ENCODE results near the gene VPS13C.

- PRO-cap = no peak
- RRBS = no CpG with 5 or more reads among the region's 4 CpGs
These were observed 46.8 kb downstream of the ANXA2 start for GRCh38 chr15:60350970-60351447.

GRCh38 chr15:60356633-60357500 is 40.9 kb downstream of the ANXA2 start:
- PRO-cap = no peak
- RRBS = no CpG with 5 or more reads among the region's 7 CpGs

- PRO-cap = no peak
- RRBS = no CpG with 5 or more reads among the region's 4 CpGs
These were observed 35.1 kb downstream of the ANXA2 start for GRCh38 chr15:60362529-60363285.

GRCh38 chr15:60372615-60373105 is 25.1 kb downstream of the ANXA2 start:
- PRO-cap = no peak
- RRBS = no CpG with 5 or more reads among the region's 1 CpG

GRCh38 chr15:60386896-60387468 is 10.8 kb downstream of the ANXA2 start:
- PRO-cap = no peak
- RRBS = no CpG with 5 or more reads among the region's 6 CpGs

DNA sequence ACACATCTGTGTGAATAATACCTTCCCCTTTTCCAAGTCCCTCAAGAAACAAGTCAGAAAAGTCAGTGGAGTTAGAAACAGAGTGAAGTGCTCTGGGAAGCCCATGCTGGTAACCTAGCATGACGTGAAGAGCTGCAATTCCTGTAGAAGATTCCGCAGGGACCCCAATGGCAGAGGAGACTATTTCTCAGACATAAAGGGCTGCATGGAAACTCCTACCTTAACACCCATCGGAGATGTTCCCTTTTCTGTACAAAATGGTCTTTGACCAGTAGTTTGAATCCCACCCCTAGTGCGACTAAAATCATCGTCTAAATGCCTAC is 16.5 kb upstream of the ICE2 start:
- PRO-cap = no peak
- RRBS = no CpG with 5 or more reads among the region's 5 CpGs

- PRO-cap = no peak
- RRBS = no CpG with 5 or more reads among the region's 3 CpGs
These were observed 48.9 kb upstream of the ICE2 start for GRCh38 chr15:60527643-60528391.

DNA sequence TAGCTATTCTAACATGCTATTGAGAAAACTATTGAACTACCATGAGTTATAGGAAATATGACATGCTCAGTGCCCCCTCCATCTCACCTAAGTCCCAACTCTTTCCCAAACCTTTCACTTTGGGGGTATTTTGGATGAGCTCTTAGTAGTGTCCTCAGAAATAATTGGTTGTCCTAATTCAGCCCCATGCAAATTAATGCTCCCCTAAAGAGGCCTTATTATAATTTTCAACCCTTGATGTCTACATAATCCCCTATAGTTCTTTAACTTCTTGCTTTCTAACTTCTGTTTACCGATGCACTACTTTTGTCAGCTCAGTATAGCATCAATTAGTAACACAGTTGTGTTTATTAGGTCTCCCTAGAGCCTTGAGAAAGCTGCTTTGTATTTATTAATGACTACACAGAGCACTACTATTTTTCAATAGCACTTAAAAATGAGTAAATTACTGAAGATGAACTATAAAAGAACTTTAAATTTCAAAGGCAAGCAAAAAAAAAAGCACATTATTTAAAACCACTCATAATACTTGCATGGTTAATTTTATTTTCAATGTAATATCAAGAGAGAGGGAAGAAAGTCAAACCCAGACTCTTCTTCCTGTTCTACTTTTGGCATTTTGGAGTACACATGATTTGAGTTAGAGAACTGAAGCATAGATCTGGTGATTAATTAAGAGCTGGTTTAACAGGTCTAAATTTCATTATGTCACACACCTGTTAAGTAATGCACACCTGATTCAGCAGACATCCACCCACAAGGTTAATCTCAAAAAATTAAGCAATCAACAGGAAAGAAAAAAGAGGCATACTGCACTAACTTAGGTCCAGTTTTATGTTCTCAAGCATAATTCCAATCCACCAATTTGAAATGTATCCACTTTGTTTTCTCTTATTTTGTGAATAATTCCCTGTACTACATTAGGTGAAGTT is 100.9 kb upstream of the ICE2 start:
- PRO-cap = no peak
- RRBS = no CpG with 5 or more reads among the region's 1 CpG

- PRO-cap = no peak
- RRBS = no CpG with 5 or more reads among the region's 9 CpGs
These were observed 115.1 kb upstream of the ICE2 start for GRCh38 chr15:60593906-60594580.

GRCh38 chr15:60660587-60660927 is 181.6 kb upstream of the ICE2 start:
- PRO-cap = bidirectional peak, plus-strand start at chr15:60660768, minus-strand start at chr15:60660669
- RRBS = no CpG with 5 or more reads among the region's 1 CpG

GRCh38 chr15:60872720-60873661 is 356.1 kb downstream of the RORA start:
- PRO-cap = no peak
- RRBS = no CpG with 5 or more reads among the region's 5 CpGs

DNA sequence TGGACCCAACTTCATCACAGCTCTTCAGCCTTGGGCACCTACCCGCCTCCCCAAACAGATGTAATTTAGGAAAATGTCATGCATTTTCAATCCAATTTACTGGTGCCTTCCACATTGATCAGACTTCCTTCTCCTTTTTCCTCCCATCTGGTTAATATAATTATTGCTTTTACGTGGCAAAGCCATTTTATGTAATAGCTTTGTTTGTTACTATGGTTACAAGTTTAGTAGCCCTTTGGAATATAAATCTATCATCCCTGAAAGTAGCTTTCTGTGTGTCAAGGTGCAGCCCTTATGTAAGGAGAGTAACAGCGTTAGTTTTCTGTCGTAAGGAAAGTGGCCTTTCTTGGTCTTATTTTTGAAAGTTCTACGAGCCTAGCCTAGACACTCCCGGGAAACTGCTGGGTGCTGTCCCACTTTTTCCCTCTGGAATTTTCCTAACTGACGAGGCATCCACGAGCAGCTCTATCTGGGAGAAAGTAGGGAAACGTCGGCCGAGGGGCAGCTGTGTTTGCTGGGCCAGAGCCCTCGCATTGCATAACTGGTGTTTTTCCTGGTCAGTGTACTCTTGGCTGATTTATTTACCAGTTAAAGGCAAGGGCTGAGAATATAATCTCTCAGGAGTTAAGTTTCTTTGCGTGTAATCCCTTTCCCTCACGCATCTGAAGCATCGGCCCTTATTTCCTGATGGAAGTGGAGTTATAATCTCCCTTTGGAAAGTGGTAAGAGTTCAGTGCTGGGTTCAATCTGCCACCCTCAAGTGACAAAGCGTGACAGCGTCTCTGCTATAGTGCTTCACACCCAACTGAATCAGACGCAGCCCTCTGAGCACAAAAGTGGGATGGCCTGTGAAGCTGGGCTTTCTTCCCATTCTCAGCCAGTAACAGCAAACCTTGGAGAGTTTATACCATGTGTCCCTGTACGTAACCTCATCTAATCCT is 311.7 kb downstream of the RORA start:
- PRO-cap = no peak
- RRBS = no CpG with 5 or more reads among the region's 19 CpGs

DNA sequence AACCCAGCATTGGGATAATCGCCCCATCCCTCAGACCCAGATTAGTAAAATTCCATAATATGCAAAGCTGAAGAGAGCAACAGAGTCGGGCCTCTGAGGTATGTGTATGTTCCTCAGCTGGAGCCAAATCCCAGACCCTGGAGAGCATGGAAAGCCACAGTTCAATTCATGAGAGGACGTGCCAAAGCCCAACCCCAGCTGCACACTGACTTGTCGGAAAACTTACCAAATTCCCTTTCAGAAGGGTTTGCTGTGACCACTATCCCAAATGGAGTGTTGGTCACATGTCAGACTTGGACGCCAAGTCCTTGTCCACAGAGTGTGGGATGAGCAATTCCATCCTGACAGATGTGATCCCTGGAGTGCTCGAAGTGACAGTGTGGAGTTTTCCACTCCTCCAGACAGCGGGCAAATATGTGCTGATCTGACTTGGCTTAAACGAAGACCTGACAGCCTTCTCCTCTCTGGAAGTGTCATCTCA is 71.2 kb downstream of the RORA start:
- PRO-cap = no peak
- RRBS = no CpG with 5 or more reads among the region's 8 CpGs

- PRO-cap = no peak
- RRBS = no CpG with 5 or more reads among the region's 3 CpGs
These were observed 271.8 kb upstream of the RORA start for GRCh38 chr15:61500899-61501336.

DNA sequence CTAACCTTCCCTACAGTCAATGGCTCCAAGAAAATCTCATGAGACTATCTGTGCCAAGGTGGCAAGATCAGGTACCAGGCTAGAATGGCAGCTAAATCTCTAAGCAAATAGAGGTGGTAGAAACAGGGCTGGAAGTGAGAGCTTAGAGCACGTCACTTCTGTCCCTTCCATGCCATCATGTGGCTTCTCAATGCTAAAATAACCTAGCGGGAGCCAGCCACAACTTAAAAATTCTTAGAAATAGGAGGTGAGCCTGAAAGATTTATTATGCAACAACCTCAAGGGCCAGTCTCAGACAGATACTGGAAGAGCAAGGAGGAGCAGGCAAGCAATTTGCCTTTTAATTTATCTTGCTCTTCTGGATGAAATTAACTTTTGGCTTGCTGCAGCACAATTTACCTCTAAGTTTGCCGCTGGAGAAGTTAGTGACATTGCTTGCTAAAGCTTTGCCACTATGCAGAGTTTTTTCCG is 329.0 kb upstream of the RORA start:
- PRO-cap = no peak
- RRBS = no CpG with 5 or more reads among the region's 4 CpGs

DNA sequence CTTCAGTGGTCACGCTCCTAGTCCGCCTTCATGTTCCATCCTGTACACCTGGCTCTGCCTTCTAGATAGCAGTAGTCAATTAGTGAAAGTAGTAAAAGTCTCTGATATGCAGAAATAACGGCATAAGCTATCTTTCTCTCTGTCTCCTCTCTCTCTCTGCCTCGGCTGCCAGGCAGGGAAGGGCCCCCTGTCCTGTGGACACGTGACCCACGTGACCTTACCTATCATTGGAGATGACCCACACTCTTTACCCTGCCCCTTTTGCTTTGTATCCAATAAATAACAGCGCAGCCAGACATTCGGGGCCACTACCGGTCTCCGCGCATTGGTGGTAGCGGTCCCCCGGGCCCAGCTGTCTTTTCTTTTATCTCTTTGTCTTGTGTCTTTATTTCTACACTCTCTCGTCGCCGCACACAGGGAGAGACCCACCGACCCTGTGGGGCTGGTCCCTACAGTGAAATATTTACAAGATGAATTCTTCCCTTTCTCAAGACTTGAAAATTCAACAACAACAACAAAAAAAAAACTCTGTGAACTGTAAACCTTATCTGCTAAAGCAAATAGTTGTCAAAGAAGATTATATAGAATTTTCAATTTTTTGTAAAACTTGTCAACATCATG is 3.4 kb downstream of the VPS13C start:
- PRO-cap = no peak
- RRBS = no CpG with 5 or more reads among the region's 17 CpGs

DNA sequence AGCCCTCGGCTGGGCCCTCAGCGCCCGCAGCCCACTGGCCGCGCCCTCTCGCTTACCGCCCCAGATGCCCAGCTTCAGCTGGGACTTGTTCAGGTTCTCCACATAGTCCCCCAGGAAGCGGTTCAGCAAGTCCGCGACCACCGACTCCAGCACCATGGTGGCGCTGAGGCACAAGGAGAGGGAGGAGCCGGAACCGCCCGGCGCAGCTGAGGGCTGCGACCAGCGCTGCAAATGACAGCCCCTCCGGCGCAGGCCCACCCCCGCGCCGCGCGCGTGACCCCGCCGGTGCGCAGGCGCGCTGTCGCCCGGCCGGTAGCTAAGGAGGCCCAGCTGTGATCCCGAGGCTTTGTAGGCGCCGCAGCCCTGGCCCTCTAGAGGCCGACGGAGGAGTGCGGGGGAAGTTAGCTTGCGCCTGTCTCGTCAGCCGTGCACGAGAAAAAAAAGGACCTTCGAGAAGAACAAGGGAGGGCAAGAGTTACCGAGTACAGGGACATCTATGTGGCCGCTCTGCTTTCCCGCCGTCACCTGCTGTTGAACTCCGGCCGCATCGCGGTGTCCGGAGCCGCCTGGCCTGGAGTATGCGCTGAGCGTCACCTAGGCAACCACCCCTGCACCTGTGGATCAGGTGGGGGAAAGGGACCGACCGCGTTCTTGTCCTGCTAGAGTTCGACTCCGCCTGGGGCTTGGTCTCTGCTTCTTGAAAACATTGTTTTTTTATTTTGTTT is at the start of gene VPS13C:
Gene VPS13C (minus strand): TSS at position 229 of the 725 bp plus-strand sequence.
- PRO-cap = bidirectional peak, plus-strand start at position 349 of the sequence, minus-strand start at position 208 of the sequence
- RRBS = under 1% methylated on average over 14 of the region's 62 CpGs

- PRO-cap = bidirectional peak, plus-strand start at chr15:62068438, minus-strand start at chr15:62068403
- RRBS = 9% methylated on average over 5 of the region's 103 CpGs
These were observed 1.5 kb downstream of the C2CD4A start for GRCh38 chr15:62068079-62068900.

DNA sequence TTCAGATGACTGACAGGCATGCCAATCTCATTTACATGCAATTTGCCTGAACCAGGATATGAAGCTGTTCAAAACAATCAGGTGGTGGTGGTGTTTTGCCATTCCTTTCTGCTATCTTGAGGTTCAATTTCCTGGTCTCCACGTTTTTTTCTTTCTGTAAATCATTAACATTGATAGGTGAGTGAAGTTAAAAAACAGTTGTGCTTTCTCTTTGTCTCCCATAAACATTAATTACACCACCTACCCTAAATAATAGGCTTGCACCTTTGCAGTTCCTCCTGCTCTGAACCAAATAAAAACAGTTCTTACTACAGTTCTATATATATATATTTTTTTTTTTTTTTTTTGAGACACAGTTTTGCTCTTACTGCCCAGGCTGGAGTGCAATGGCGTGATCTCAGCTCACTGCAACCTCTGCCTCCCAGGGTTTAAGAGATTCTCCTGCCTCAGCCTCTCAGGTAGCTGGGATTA is 49.1 kb downstream of the C2CD4B start:
- PRO-cap = no peak
- RRBS = no CpG with 5 or more reads among the region's 2 CpGs

DNA sequence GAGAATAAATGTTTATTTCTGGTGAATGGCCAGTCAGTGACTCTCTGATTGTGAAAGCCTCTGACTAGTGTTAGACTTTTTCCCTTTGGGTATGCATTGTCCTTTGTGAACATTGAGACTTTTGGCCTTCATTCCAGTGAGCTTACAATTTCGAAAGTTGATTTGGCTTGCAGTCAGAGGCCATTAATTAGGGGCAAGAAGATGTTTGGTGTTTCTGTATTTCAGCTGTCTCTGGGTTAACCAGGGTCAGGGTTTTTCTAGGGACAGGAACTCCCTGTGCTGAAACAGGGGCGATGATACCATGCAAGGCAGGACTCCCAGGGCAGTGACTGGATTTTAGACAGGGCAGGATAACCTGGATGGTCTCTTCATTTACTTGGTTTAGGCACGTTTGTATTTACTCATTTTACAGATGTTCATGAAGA is 49.3 kb downstream of the TLN2 start:
- PRO-cap = no peak
- RRBS = no CpG with 5 or more reads among the region's 3 CpGs

All from MCF 10A (cell line).